Occipital lobe (tissue), 2 donors: ENCODE measurements around a stretch of chr12.

DNA sequence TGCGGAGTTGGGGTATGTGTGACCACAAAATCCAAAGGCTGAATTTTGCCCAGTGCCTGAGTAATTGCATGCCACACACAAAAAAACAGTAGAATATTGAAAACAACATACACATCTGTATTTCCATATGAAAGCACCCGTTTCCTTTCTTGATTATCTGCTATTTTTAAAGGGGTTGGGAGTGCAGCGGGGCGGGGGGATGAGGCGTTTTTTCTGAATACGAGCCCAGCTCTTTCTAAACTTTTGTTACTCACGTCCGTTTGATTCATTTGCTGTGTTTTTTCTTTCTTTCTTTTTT, 768 bp upstream of the RASSF8 start:
- RAMPAGE, long total RNA: no peak

DNA sequence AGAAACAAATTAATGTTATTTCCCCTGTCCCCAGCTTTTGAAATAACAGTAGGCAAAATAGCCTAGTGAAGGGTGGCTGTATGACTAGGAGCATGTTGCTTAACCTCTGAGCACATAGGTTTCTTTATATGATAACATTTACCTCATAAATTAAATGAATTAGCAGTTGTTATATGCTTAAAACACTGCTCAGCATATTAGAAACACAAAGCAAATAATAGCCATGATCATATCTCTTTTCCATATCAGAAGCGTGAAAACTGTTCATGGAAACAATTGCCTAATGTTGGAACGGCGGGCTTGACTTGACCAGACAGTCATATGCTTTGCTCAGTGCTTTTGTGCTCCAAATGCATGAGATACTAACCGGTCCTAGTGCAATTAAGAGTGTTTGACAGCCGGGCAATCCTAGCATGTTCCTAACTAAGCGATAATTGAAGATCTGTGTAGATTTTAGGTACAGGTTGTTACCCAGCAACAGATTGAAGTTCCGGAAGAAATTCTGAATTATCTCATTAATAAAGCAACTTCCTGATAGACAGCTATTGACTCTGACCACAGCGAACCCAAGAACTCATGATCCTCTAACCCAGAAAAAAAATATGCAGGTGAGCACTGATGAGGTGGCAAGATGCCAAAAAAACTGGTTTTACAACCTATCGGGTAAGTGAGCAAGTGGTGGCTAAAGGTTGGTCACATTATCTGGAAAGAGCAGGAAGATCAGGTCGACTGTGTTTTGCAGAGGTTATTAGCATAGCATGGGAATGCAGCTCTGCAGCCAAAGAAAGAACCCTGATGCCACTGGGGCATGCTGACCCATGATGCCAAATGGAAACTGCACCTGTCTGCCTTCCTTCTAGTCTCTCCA, 23.8 kb downstream of the BHLHE41 start:
- RAMPAGE, long total RNA: no peak

GRCh38 chr12:26124682-26124835, 278 bp downstream of the BHLHE41 start:
- RAMPAGE, long total RNA: no peak

GRCh38 chr12:26158333-26158865, 33.6 kb upstream of the BHLHE41 start:
- RAMPAGE, long total RNA: no peak

- RAMPAGE, long total RNA: no peak
Measured at GRCh38 chr12:26286168-26286613, 90.8 kb downstream of the SSPN start.

GRCh38 chr12:26318188-26318969, 123.0 kb downstream of the SSPN start:
- RAMPAGE, long total RNA: no peak

DNA sequence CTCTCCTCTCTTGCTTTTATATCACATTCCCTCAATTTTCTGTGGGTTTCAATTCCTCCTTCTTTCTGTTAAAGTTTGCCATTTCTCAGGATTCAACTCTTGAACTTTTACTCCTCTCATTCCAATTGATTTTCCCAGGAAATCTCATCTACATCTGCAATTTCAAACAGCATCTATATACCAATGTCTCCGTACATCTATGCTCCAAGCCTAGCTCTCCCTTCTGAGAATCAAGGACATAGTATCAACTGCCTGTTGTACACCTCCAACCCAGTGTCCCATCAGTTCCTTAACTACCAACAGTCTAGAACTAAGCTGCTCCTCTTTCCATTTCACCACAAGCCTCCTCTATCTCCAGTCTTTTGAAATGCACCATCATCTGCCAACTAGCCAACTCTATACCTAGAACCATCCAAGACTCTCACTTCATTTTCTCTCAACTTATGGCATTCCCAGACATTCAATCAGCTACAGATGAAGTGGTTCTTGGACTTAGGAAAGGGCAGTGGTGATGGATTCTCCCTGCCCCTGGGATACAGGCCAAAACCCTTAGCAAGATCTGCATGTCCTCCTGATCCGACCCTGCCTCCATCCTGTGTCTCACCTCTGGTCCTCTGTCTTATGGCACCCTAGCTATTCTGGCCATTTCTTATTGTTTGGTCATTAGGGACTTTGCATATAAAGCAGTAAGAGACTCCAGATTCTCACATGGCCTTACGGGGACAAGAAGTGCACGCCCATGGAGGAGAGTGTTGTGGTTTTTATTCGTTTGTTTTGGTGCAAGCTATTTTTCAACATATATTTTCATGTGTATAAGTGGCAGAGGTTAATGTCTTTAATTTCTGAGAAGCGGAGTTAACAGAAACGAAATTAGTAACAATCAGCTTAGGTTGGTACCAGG, 264.5 kb downstream of the SSPN start:
- RAMPAGE, long total RNA: no peak

GRCh38 chr12:26651247-26651668, 181.7 kb downstream of the ITPR2 start:
- RAMPAGE, long total RNA: no peak

DNA sequence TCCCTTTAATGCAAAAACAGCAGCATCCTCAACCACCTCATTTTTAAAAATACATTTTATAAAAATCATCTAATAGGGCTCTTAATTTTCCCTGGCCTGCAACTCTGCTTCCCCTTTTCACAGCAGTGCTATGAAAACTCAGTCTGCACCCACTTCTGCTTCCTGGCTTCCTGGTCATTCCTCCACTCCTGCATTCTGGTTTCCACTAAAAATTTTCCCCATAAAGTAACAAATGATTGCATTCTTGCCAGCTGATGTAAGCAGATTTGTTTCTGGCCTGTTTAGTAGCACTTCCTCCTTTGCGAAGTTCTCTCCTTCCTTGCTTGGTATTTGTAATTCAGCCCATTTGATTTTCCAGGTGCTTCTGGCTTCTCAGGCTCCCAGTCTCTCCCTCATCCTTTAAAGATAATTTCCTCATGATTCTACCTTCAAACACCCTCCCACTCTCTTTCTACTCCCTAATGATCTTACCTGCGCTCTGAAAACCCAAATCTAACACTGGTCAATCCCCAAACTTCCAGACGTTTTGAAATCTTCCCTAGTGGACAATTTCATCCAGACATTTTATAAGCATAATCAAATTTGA, 127.8 kb downstream of the ITPR2 start:
- RAMPAGE, long total RNA: no peak

DNA sequence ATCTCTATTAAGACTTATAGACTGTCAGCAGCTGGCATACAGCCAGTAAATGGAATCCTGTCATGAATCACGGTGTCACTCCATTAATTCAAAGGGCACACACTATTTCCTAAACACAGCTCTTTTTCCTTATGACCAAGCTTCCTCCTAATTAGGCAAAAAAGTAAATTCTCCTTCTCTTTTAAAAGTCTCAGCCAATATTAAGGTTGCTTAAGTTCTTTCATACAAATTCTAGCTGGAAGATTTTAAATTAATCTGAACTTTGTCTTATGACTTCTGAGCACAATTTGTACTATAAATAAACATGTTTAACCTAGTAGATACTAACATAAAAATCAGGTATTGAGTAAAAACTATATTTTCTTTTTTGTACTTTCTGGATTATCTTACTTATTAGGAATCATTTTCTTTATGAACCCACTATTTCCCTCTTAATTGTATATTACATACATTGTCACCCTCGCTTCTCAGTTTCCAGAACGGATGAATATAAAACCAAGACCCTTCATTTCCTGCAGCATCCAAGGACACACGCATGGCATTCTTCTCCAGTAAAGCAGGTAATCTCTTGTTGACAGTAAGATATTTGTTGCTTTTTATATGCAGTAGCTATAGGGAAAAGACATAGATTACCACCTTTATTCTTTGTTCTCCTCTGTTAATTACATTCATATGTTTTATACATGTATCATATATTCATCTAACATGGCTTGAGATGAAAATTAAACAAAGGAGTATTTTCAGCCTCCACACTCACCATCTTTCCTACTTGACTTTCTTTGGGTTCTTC, 110.9 kb downstream of the ITPR2 start:
- RAMPAGE, long total RNA: no peak

DNA sequence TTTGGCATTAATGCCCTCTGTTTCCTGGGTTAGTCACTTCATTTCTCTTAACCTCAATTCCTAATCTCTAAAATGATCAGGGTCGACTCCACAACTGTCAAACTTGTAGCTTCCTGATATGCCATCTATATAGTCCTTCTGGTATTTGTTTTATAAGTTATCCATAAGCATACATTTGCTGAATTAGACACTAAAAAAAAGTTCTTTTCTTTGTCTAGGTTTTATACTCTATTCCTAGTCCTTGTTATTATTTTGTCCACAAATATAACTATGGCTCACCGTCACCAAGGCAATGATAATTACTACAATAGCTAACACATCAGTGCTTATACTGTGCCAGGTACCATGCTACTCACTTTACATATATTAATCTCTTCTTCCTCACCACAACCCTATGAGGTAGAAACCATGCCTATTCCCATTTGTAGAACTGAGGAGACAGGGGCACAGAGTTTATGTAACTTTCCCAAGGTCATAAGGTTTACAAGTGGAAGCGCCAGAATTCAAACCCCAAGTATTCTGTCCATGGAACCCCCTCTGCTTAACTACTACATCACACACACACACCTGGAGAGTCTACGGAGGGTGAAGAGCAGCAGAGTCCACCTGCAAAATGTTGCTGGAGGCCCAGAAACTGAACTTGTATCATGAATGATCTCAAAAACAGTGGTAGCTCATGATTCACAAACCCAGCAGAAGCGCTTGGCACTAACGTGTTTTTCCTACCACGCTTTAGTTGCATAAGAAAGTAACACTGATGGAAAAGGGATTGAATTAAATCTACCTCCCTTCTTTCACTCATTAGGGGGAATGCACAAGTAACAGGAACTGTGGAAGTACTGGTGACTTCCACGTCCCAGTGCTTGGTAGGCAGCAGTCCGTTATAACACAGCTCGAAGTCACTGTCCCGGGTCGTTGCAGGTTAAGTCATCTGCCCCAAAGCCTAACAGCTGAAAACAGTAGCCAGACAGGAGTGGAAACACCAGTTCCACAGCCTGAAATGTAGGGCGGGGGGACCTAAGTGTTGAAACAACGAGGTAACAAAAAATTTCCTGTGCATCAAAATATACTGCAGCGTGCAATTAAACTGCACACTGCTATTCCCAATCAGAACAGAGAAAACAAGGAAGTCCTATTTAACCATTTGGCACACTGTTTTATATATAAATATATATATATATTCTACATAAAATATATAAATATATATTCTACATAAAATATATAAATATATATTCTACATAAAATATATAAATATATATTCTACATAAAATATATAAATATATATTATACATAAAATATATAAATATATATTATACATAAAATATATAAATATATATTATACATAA, 2.0 kb downstream of the ITPR2 start:
- RAMPAGE, long total RNA: no peak

GRCh38 chr12:26975385-26975935, 37.2 kb downstream of the FGFR1OP2 start:
- RAMPAGE, long total RNA: no peak

DNA sequence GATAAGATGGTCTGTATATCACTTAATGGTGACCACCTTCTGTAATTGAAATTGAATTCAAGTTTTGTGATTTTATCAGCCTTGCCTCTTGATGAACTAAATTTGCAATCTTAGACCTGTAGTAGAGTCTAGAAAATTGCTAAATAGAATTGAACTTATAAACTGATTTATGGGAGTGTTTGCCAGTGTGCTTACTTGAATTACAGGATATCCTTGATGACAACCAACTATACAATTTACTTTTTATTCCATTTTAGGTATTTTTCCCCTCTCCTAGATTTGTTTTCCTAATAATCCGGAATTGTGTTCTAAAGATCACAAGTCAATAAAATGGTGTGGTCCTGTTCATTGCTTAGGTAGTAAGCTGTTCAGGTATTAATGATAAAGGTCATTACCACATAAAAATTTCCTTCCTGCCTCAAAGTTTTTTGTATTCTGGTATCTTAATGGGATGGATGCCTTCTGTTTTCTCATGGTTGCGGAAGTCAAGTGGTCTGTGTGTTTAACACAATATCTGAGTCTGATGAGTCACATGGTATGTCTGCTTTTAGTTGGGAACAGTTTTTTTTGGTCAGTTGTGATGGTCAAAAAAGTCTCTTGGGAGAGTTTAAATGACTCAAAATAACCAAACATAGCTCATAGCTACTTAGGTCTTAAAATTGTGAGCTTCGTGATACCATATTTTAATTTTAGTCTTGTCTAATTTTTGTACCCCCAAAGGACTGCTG, 40.5 kb downstream of the STK38L start:
- RAMPAGE, long total RNA: no peak

- RAMPAGE, long total RNA: no peak
Measured at GRCh38 chr12:27332399-27332619, 327 bp upstream of the BMAL2 start.

- RAMPAGE, long total RNA: no peak
Measured at GRCh38 chr12:27523102-27523902, 704 bp upstream of the PPFIBP1 start.

DNA sequence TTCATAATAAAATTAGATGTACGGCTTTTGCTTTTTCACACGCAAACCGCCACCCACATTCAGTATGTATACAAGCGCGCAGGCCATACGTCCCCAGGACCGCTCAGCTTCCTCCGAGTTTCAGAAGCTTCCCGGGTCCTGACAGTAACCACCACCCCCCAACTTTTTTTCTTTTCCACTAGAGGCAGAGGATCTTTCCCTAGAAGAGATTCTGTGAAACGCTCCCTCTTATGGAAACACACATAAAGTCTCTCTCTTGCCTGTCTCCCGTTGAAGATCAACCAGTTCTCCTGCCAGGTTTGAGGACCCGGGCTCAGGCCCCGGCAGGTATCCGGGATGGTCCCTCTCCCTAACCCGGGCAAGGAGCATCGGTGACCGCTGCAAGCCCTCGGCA, 3.6 kb downstream of the PTHLH start:
- RAMPAGE, long total RNA: no peak

- RAMPAGE, long total RNA: no peak
Measured at GRCh38 chr12:28204536-28205273, 14.4 kb downstream of the CCDC91 start.

DNA sequence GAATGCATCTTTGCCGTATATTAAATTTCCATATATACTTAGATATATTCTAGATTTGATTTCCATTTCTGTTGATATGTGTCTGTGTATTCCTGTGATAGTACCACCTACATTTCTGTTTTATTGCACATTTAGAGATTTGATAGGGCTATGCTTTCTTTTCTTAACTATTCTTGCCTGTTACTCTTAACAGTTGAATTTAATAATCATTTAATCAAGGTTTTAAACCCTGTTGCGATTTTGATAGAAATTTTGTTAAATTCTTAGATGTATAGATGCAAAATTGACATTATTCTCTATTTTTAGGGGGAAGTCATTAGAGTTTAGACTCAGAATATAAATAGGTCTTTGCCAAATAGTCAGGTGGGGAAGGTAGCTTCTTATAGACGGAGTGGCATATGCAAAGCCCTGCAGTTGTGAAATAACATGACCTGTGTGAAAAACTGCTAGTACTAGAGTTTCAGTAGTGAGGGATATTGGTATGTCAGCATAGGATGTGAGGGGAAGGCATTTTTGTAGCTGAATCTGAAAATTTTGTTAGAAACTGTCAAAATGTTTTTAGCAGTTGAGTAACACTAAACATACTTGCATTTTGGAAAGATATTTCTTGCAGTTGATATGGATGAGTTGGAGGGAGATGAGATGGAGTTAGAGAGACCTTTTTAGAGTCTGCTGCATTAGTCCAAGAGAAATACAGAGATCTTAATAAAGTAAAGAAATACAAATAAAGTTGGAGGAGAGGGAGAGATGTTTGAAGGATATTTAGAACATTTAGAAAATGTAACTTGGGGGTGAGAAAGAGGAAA, 133.4 kb downstream of the CCDC91 start:
- RAMPAGE, long total RNA: no peak

- RAMPAGE, long total RNA: no peak
Measured at GRCh38 chr12:29103284-29103857, 45.7 kb upstream of the FAR2 start.

- RAMPAGE, long total RNA: no peak
Measured at GRCh38 chr12:29153040-29153842, 4.2 kb downstream of the FAR2 start.